Ishikawa (cell line): ENCODE data around the genes LDAF1, CDR2 and NPIPB5.

- RRBS: no CpG with 5 or more reads among the region's 3 CpGs
Measured at GRCh38 chr16:19840543-19841148, 44.0 kb downstream of the GPRC5B start.

- RRBS: no CpG with 5 or more reads among the region's 1 CpG
Measured at GRCh38 chr16:20284260-20284504, 43.1 kb downstream of the GP2 start.

- RRBS: no CpG with 5 or more reads among the region's 15 CpGs
Measured at GRCh38 chr16:20674929-20675602, 22.4 kb downstream of the ACSM1 start.

- RRBS: no CpG with 5 or more reads among the region's 1 CpG
Measured at GRCh38 chr16:20874891-20875147, 25.3 kb downstream of the DCUN1D3 start.

DNA sequence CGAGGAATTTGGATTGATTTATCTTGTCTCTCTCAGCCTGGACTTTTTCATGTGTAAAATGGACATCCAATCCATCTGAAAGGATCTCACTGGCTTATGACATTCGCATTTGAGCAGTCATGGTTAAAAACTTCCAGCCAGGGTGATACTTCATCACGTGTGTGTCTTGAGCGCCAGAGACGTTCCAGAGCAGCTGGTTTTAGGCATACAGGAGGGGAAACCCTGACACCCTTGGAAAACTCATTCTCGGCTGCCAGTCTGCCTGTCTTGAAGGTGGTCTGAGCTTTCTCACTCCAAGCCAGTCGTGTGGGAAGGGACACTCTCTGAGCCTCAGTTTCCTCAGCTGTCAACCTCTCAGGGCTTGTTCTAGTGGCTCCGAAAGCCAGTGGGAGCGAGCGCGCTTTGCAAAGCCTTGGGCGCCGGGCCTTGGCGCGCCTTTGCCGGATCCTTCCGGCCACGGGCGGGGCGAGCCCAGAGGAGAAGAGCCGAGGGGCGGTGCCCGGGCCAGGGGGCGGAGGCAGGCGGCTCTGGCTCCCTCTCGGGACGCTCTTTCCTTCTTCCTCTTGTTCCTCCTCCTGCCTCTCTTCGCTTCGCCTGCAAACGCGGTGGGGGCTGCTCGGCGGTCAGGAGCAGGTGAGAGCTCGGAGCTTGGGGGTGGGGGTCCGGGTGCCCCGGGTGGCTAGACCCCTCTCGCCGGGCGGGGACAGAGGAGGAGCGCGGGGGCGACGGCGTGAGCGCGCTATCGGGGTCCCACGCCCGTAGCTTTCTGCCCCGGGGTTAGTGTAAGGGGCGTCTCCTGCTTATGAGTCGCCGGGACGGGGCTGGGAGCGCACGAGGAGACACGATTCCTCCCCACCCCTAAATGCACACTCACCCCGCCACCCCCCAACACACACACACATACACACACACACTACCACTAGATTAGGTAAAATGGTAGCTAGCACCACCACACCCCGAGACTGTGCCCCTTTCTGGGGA lies at the start of gene LDAF1:
Gene LDAF1, plus strand, starts transcription at position 561 of the 981 bp plus-strand sequence.
- RRBS: under 1% methylated on average over 17 of the region's 59 CpGs

GRCh38 chr16:21300228-21301213 lies 22.4 kb upstream of the CRYM start:
- RRBS: 2% methylated on average over 12 of the region's 38 CpGs

GRCh38 chr16:21372143-21372845 lies 94.2 kb upstream of the CRYM start:
- RRBS: no CpG with 5 or more reads among the region's 18 CpGs

DNA sequence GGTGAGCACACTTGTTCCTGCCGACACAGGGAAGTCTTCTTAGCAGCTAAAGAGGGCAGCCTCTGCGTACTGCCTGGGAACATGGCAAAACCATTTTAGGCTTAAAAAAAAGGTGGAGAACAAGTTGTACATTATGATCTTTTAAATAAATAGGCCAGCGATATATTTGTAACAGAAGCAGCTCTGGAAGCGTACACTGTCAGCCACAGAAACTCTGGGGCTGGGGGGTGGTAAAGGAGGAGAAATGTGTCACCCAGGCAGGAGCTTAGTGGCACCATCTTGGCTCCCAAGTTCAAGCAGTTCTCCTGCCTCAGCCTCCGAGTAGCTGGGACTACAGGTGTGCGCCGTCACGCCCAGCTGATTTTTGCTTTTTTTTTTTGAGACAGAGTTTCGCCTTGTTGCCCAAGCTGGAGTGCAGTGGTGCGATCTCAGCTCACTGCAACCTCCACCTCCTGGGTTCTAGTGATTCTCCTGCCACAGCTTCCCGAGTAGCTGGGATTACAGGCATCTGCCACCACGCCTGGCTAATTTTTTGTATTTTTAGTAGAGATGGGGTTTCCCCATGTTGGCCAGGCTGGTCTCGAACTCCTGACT lies 82.2 kb upstream of the METTL9 start:
- RRBS: no CpG with 5 or more reads among the region's 13 CpGs

DNA sequence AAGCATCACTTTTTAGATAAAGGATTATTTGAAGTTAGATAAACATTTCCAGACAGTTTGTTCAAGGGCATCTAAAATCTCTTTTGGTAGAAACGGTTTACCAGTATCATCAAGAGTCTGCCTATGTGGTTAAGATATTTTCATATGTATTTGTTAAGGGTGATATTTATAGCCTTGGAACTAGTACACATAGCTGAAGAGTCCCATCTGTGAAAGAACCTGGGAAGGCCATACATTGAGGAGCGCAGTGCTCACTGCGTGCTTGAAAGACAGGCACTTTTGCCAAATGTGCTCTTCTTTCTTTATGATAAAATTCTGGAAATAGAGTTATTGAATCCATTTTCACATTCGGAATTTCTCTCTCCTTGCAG lies 7.8 kb downstream of the IGSF6 start:
- RRBS: no CpG with 5 or more reads among the region's 4 CpGs

GRCh38 chr16:21971704-21972125 lies 18.6 kb downstream of the UQCRC2 start:
- RRBS: no CpG with 5 or more reads among the region's 7 CpGs

- RRBS: no CpG with 5 or more reads among the region's 4 CpGs
Measured at GRCh38 chr16:22188551-22189007, 17.5 kb upstream of the EEF2K start.

DNA sequence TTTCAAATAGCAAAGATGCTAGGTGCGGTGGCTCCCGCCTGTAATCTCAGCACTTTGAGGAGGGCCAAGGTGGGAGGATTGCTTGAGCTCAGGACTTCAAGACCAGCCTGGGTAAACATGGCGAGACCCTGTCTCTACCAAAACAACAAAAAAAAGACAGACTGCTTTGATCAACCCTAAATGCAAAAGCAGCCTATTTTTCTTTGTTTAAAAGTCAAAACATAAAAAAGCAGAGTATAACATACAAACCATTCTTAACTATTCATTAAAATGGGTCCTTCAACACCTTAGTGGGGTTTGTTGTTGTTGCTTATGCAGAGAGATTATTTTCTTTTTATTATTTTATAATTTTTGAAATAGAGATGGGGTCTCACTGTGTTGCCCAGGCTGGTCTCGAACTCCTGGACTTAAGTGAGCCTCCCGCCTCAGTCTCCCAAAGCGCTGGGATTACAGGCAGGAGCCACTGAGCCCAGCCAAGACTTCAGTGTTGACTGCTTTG lies 11.6 kb upstream of the POLR3E start:
- RRBS: no CpG with 5 or more reads among the region's 6 CpGs

GRCh38 chr16:22297558-22297682 lies 211 bp downstream of the POLR3E start:
- RRBS: 2% methylated on average over 8 of the region's 13 CpGs

- RRBS: no CpG with 5 or more reads among the region's 12 CpGs
Measured at GRCh38 chr16:22346233-22347082, 28.0 kb downstream of the CDR2 start.

GRCh38 chr16:22374225-22375373 lies at the start of gene CDR2:
Gene CDR2, minus strand, starts transcription at chr16:22374619.
- RRBS: 1% methylated on average over 40 of the region's 112 CpGs

GRCh38 chr16:22419675-22420508 lies 45.5 kb upstream of the CDR2 start:
- RRBS: 93% methylated on average over 1 of the region's 24 CpGs

DNA sequence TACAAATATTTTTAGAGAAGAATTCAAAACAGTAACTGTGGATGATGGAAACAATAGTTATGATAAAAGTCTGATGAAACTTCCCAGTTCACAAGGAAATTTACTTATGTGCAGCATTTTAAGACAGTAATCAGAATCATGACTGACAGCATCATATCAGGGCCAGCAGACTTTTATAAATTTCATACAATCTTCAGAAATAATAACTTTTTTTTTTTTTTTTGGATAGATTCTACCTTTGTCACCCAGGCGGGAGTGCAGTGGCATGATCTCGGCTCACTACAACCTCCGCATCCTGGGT lies at the start of gene NPIPB5:
Gene NPIPB5, plus strand, starts transcription at position 225 of the 301 bp plus-strand sequence.
- RRBS: no CpG with 5 or more reads among the region's 3 CpGs

GRCh38 chr16:22816013-22816269 lies 2.0 kb downstream of the HS3ST2 start:
- RRBS: no CpG with 5 or more reads among the region's 4 CpGs

GRCh38 chr16:23058238-23058624 lies 91.0 kb downstream of the USP31 start:
- RRBS: no CpG with 5 or more reads among the region's 12 CpGs

DNA sequence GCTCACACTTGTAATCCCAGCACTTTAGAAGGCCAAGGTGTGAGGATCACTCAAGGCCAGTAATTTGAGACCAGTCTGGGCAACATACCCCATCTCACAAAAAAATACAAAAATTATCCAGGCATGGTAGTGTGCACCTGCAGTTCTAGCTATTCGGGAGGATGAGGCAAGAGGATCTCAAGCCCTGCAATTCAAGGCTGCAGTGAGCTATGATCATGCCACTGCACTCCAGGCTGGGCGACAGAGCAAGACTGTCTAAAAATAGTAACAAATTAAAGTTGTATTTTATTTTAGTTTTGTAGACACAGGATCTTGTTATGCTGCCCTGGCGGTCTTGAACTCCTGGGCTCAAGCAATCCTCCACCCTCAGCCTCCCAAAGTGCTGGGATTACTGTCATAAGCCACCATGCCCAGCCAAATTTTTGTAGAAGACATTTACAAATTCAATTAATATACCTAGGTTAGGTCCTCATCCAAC lies 18.2 kb downstream of the USP31 start:
- RRBS: no CpG with 5 or more reads among the region's 3 CpGs